ENCODE measurements around the genes CTXN1, NDUFA7, MARCHF2, ADAMTS10, ZNF699 and ZNF177.

DNA sequence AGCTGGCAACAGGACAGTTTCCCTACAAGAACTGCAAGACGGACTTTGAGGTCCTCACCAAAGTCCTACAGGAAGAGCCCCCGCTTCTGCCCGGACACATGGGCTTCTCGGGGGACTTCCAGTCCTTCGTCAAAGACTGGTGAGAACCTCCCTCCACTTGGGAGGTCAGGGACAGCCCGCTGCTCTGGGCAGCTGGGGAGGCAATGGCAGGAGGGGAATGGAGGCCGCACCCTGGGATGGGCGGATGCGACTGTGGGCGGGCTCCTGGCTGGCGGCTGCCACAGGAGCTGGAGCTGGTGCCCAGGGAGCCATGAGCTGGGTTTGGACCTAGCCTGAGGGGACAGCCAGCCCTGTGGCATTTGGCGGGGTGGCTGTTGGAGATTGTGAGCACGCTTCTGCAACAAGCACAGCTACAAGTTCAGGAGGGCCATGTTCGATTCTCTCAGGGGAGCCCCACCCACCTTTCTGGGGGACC is 3.2 kb upstream of the TGFBR3L start:
- RRBS, result no CpG with 5 or more reads among the region's 14 CpGs

DNA sequence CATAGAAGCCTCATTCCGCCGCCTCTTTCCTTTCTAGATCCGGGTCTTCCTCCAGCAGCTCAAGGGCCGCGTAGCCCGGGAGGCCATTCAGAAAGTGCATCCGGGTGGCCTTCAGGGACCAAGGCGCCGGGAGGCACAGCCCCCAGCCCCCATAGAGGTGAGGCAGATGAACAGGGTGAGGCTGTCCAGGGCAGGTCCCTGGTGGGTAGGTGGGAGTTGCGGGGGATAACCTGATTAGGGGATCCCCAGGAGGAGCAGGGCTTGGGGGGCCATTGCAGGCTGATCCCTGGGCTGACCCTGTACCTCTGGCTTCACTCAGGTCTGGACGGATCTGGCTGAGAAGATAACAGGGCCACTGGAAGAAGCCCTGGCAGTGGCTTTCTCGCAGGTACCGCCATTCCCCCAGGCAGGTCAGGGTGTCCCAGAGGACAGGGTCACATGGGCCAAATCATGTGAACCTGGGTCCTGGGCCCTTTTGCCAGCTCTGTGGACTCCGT is 1.3 kb downstream of the SNAPC2 start:
- RRBS, result 11% methylated on average over 6 of the region's 14 CpGs

DNA sequence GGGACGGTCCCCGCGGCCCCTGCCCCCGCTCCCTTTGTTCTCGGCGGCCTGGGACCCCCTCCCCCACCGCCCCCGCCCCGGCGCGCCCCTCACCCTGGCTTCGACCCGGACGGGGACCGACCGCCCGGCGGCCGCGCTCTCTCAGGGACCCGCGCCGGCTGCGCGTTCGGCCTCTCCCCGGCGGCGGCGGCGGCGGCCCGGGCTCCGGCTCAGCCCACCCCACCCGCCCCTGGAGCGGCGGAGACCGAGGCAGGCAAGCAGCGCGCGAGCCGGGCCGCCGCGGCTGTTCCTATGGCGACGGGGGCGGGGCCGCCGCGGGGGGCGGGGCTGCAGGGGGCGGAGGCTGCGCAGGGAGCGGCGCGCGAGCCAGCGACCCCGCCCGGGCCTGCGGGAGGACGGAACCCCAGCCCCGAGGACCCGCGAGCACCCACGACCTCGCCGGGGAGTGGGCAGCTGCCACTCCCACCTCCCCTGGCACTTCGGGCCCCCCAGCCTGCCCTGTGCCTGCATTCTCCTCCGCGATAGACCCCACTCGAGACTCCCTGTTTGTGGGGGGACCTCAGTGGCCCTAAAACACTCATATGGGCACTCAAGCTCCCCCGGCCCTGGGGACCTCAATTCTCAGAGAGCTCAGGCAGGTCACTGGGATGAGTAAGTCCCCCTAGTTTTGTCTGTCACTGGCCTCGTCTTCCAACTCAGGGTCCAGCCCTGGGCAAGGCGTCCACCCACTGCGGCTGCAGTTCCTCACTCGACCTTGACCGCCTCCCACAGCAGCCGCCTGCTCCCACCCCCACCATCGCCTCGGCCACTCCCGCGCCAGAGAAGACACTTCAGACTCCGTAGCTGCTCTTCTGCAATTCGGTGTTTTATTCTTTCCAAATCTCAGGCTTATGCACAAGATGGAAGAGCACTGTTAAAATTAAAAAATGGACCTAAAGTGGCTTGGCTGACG is at the start of gene CTXN1:
CTXN1 (minus strand) TSS at position 262 of the 952 bp plus-strand sequence.
- RRBS, result 2% methylated on average over 32 of the region's 87 CpGs

GRCh38 chr19:8004976-8005453 is 426 bp downstream of the ELAVL1 start:
- RRBS, result 2% methylated on average over 37 of the region's 59 CpGs

DNA sequence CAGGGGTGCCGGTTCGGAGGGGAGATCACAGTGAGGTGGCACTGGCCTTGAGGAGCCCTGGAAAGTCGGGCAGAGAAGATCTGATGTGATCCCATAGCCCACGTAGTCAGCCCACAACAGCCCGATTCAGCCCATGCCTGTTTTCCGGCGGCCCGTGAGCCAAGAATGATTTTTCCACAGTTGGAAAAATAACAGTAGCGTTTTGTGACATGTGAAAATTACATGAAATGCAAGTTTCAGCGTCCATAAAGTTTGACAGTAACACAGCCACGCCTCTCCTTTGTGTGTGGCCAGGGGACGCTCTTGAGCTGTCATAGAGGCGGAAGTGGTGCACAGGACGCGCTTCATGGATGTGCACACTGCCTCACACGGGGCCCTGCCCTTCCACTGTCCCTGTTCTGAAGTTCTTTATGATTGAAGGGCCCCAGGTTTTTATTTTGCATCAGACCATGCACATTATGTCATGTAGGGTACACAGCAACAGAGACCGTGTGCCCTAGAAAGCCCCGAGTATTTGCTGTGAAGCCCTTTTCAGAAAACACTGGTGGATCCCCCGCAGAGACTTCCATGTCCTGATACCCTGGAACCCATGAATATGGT is 12.4 kb upstream of the ELAVL1 start:
- RRBS, result no CpG with 5 or more reads among the region's 19 CpGs

- RRBS, result 10% methylated on average over 13 of the region's 37 CpGs
These were observed 515 bp upstream of the CERS4 start for GRCh38 chr19:8208631-8209078.

GRCh38 chr19:8321271-8321434 is at the start of gene NDUFA7:
NDUFA7 (minus strand) TSS chr19:8321375.
- RRBS, result 1% methylated on average over 13 of the region's 20 CpGs

GRCh38 chr19:8322550-8322807 is 1.2 kb downstream of the RPS28 start:
- RRBS, result no CpG with 5 or more reads among the region's 4 CpGs

GRCh38 chr19:8363018-8363453 is 919 bp upstream of the ANGPTL4 start:
- RRBS, result no CpG with 5 or more reads among the region's 14 CpGs

- RRBS, result 2% methylated on average over 40 of the region's 86 CpGs
These were observed at the start of gene MARCHF2 for GRCh38 chr19:8412827-8413735. MARCHF2 (plus strand) TSS chr19:8413305.

DNA sequence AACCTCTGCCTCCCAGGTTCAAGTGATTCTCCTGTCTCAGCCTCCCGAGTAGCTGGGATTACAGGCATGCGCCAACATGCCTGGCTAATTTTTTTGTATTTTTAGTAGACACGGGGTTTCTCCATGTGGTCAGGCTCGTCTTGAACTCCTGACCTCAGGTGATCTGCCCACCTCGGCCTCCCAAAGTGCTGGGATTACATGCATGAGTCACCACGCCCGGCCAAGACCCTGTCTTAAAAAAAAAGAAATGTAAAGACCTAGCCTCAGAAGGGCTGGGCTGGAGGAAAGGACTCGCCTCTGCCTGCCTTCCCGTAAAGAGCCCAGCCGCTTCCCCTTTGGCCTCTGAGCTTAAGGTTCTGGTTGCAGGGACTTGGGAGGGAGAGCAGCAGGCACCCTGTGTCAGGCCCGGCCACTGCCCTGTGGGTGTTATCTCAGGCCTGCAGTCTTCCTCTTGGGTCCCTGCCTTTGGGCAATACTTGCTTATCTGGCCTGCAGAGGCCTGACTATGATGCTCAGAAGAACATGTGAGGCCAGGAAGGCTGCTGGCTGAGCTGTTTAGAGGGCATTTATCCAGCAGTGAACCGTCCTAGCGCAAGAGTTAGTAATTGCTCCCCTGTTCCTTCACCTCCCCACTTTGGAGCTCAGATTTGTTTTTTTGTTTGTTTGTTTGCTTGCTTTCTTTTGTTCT is 4.9 kb downstream of the MARCHF2 start:
- RRBS, result no CpG with 5 or more reads among the region's 13 CpGs

GRCh38 chr19:8506754-8507231 is 4.4 kb upstream of the PRAM1 start:
- RRBS, result no CpG with 5 or more reads among the region's 13 CpGs

DNA sequence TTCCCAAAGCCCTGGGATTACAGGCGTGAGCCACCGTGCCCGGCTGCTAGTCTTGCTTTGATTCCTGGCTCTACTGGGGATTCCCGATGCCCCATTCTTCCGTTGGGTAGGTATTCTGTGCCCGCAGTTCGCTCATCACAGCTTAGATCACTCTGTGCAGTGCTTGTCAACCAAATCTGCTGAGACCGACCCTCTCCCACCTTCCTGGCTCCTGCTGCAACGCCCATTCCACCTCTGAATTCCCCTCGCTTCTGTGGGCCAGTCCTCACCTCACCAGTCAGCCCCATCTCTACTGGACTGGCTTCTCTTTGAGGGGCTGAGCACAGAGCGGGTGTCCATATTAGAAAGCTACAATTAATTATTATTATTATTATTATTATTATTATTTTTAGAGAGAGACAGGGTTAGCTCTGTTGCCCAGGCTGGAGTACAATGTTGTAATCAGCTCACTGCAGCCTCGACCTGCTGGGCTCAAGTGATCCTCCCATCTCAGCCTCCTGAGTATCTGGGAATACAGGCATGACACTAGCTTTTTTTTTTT is 4.7 kb upstream of the ZNF414 start:
- RRBS, result no CpG with 5 or more reads among the region's 12 CpGs

- RRBS, result no CpG with 5 or more reads among the region's 5 CpGs
These were observed 8.0 kb downstream of the MYO1F start for GRCh38 chr19:8569048-8569821.

DNA sequence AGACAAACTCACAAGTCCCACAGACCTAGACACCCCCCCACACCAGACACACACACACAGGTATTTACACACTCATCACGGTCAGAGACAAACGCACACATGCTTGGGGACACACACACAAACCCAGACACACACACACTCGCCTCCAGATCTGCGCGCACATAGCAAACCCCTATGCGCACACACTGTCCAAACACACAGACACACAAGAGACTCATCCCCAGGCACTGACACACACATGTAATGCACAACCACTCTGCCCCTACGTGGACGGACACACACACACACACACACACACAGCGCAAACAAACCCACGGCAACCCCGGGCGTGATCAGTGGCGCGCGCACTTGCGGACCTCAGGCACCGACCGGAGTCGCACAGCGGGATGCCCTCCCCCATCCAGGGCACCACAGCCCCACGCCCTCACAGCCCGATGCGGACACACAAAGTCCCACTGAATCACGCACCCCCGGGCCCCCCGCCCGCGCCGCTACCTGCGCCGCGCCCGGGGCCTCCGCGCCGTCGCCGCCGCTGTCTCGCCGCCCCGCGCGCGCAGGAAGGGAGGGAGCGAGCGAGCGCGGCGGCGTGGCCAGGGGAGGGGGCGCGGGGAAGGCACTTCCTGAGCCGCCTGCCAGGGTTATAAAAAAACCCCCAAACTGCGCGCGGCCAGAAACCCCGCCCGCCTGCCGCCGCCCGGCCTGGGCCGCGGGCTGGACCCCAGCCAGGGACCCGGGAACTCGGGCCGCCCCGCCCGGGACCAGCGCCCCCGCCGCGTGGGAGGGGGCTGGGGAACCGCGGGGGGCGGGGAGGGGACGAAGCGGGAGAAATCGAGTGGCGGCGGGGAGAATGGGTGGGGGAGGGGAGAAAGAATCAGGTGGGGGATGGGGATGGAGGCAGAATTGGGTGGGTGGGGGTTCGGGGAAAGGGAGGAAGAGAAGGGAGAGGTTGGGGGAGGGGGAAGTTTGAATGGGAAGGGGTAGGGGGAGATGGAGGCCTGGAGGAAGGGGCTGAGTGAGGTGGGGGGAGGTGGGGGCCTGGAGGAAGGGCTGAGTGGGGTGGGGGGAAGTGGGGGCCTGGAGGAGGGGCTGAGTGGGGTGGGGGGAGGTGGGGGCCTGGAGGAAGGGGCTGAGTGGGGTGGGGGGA is at the start of gene ADAMTS10:
ADAMTS10 (minus strand) TSS at position 567 of the 1,144 bp plus-strand sequence.
- RRBS, result 2% methylated on average over 25 of the region's 82 CpGs

GRCh38 chr19:9309093-9310446 is at the start of gene ZNF699:
ZNF699 (minus strand) TSS chr19:9309838.
- RRBS, result 3% methylated on average over 15 of the region's 77 CpGs

DNA sequence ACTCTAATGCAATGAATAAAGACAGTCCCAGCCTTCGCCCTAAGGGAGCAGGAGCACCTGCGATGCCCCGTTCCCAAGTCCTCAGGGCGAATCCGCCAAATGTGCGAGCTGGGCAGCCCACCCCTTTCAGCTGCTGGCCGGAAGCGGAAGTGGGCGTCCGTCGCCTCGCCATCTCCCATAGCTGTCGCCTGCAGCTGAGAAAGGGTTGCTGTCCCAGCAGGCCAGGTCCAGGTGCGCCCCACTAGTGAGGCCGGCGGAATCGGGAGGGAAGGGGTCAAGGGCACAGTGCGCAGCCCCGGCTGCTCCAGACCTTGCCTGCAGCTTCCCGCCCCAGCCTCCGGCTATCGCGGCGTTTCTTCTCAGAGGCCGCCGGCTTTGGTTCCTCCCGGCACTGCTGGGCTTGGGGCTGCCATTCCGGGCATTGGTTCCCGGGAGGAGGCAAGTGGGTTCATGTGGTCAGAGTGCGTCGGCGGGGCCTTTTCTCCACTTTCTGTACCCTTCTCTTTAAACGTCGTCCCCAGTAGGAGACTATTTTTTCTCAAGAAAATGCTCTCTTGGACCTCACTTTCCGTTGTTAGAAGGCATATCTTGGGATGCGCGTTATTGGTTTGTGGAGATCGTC is at the start of gene ZNF177:
ZNF177 (plus strand) TSS at position 160 of the 622 bp plus-strand sequence.
- RRBS, result 10% methylated on average over 14 of the region's 38 CpGs

DNA sequence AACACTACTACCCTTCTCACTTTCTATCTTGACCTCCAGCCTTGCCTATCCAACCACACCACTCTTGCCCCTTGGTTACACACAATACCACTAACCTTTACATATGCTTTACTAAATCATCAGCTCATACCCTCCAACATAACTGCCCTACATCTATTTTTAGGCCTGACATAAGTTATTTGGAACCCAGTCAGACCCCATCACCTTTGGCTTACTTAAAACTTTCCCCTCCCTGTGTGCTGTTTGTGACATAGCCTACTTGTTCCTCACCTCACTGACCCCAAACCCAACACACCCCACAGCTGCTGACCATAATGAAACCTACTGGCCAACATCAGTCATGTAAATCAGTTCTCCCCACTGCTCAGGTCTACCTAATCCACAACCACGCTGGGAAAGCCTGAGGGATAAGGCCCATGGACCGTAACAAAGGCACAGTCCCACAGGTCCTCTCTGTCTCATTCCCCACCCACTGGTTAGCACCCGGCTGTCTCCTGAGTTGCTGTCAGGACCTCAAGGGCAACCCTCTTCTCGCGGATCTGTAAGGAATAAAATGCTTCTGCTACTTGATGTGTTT is 4.9 kb downstream of the ZNF266 start:
- RRBS, result no CpG with 5 or more reads among the region's 5 CpGs

GRCh38 chr19:9537745-9538152 is 696 bp downstream of the ZNF426 start:
- RRBS, result no CpG with 5 or more reads among the region's 8 CpGs

- RRBS, result no CpG with 5 or more reads among the region's 9 CpGs
These were observed 14.1 kb downstream of the ZNF562 start for GRCh38 chr19:9660464-9661476.